Lower leg skin (tissue), 2 donors: ENCODE results near the gene ADAMTS5.

- PRO-cap, result no peak
- RAMPAGE, long total RNA, 2 experiments, result no peak in any of the 2 experiments
Measured at GRCh38 chr21:17270208-17270544, 242.7 kb upstream of the CXADR start.

DNA sequence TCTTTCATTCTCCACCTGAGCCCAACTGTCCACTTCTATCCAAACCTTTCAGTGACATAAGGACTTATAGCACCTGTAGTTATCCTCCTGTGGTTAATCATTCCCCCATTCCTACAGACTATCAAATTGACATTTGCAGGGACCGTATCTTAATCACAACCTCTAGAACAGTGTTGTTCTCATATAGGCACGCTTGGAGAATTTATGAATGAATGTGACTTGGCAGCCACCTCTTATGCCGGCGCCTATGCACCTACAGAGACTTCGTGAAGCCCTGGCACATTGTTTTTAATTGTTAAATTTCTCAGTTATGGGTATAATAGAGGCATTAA lies 83.8 kb upstream of the CXADR start:
- PRO-cap, result no peak
- RAMPAGE, long total RNA, 2 experiments, result no peak in any of the 2 experiments

DNA sequence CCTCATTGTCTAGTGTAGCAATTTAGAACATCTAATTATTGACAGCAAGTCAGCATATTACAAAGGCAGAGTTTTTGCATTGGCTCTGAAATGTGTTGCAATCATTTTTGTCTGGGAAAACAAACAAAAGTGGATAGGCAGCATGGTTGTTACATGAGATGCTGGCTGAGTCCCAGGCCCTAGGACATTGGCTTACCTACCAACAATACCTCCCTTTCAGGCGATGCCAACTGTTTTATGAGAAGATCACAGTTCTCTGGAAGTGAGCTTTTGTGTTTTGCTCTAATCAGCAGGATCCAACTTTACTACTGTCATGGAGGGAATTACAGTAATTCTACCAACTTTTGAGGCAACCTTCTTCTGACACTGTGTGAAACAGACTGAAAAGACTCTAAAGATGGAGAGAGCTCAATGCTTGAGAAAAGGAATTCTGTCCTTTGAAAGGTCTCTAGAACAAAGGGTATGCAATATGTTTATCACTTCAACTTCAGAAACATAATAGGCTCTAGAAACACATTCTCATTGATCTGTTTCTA lies 71.4 kb upstream of the CXADR start:
- PRO-cap, result no peak
- RAMPAGE, long total RNA, 2 experiments, result no peak in any of the 2 experiments

- PRO-cap, result no peak
- RAMPAGE, long total RNA, 2 experiments, result no peak in any of the 2 experiments
Measured at GRCh38 chr21:17454285-17455330, 58.2 kb upstream of the CXADR start.

DNA sequence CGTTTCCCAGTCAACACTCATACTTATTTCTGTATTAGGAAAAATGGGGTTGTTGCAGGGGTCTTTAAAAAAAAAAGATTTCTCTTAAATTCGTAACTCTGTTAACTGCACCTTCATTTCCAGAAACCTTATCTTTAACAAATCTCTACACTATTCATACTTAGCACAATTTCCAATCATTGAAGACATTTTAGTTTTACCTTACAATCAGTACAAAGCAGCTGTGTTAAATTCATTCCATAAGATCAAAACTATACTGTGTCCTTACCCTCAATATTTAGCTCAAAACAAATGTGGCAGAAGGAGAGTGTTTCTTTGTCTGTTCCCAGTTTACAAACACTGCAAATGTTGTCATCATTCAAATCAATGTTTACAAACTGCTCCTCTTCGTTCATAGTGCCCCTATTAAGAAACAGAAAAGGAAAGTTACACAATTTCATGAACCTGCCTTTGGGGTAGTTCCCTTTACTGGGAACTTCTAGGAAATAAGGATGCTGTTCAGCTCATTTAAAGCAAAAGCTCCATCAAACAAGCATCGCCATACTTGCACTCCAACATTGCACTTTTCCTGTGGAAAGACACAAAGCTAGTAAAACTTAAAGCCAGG lies 1.1 kb downstream of the C21orf91 start:
- PRO-cap, result no peak
- RAMPAGE, long total RNA, 2 experiments, result no peak in any of the 2 experiments

DNA sequence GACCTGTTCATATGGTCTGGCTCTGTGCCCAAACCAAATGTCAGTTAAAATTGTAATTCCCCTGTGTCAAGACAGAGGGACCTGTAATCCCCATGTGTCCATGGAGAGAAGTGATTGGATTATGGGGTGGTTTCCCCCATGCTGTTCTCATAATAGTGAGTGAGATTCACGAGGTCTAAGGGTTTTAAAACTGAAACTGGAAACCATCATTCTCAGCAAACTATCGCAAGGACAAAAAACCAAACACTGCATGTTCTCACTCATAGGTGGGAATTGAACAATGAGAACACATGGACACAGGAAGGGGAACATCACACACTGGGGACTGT lies 823.1 kb upstream of the TMPRSS15 start:
- PRO-cap, result no peak
- RAMPAGE, long total RNA, 2 experiments, result no peak in any of the 2 experiments

GRCh38 chr21:19853675-19854396 lies 1144.4 kb upstream of the NCAM2 start:
- PRO-cap, result no peak
- RAMPAGE, long total RNA, 2 experiments, result no peak in any of the 2 experiments

DNA sequence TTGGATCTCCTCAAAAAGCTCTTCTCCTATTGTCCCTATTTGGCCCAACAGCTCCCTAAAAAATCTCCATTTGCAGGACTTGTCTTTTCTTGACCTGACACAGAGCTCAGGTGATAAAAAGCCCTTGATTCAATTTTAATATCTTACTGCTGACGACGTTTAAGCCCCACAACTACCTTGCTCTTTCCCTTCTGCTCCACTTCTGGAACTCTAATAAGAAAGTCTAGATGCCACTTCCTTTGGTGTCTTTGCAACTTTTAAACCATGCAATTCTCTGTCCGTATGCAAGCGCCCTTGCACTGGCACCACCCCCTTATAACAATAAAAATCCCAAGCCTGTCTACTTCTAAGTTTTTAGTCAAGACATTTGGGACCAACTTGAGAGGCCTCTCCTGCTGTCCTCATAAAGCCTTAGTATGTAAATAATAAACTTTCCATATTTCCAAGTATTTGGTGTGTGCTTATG lies 796.2 kb downstream of the MRPL39 start:
- PRO-cap, result no peak
- RAMPAGE, long total RNA, 2 experiments, result no peak in any of the 2 experiments

DNA sequence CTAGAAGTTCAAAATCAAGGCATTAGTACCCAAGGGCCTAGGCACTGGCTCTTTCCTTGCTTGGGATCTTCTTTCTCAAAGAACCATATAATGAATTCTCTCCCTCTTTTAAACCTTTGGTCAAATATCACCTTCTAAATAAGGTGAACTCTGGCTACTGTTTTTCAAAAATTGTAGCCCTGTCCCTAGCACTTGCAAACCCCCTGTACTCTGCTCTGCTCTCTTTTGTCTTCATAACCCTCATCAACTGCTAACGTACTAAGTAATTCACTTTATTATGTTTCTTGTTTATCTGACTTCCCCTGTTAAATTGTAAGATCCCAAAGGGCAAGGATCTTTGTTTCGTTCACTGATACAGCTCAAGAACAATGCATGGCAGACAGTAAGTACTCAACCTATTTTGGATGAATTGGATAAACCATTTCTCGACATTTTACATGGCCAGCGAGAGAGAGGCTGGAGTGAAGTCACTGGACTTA lies 47.0 kb downstream of the ATP5PF start:
- PRO-cap, result no peak
- RAMPAGE, long total RNA, 2 experiments, result no peak in any of the 2 experiments

- PRO-cap, result no peak
- RAMPAGE, long total RNA, 2 experiments, result no peak in any of the 2 experiments
Measured at GRCh38 chr21:26113867-26114421, 56.6 kb downstream of the APP start.

DNA sequence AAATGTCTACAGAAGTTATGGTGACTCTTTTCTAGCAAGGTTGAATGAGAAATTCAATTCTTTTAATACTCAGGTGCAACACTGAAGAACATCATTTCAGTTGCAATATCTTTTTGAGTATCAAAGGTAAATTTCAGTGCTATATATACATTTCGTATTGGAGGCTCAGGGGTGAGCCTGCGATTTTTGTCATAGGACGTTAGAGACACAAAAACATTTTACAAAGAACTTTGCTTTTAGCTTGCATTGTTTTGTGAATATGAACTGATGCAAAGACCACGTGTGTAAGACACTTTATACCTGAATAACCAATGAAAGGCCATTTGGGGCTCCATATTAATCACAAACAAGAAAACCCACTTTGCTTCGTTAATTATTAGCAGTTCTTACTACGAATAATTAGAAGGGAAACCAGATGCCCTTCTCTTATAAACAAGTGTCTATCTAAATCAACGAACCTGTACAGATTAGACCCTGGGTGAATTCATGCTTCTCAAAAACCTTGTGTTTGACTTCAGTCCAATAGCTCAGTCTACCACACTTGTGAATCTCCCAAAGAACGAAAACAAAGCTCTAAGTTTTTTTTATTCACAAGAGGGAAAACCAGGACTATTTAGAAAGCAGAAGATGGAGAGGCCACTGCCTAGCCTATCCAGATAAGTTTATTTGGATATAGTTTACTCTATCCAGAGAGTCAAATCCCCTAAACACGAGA lies 1.0 kb downstream of the CYYR1 start:
- PRO-cap, result no peak
- RAMPAGE, long total RNA, 2 experiments, result no peak in any of the 2 experiments

DNA sequence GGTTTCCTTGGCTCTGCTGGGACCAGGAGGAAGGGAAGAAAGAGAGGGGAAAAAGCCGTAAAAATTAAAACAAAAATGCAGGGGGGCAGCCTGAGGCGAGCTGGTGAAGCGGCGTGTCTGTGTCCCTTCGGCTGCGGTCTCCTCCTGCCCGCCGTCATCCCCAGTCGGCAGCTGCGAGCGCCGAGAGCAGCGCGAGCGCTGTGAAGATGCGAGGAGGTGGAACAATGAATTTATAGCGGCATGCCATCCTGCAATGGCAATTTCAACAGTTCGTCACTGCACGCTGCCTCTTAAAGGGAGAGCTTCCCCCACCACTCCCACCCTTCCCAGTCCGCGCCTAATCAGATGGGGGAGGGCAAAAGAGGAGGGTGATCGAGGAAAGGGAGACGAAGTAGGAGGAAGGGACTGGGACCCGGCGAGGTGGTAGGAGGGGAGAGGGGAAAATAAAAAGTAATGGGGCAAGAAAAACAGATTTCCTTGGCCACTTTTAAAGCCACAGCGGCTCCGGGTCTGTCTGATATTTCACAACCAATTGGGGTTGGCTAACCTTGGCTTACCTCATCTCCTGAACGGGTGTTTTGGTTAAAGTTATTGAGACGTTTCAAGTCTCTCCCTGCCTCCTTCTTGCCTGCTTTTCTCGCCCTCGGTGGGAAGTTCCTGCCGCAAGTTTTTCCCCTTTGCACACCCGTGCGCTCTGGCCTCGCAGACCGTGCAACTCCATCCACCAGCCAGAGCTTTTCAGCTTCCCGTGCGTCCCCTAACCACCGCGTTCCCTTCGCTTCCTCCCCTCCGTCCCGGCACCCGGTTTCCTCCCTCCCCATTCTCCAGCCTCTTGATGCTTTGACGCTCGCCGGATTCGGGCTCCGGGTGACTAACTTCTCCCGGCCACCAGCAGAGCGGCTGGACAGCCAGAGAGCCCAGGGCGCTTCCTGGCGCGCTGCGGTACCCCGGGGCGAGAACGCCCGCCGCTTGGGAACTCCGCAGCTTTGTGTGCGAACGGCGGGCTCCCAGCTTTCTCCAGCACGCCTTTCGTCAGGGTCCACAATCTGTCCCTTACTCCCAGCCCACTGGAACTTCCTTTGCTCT lies at the start of gene ADAMTS5:
Gene ADAMTS5 (minus strand): TSS at position 202 of the 1,086 bp plus-strand sequence.
- PRO-cap, result bidirectional peak, plus-strand start at position 389 of the sequence, minus-strand start at position 202 of the sequence; bidirectional peak, plus-strand start at position 894 of the sequence, minus-strand start at position 526 of the sequence
- RAMPAGE, long total RNA, 2 experiments, result start-site peak on the minus strand in 2 of 2 experiments, centred at positions 261 to 321 of the sequence, 8 to 39 reads per replicate

DNA sequence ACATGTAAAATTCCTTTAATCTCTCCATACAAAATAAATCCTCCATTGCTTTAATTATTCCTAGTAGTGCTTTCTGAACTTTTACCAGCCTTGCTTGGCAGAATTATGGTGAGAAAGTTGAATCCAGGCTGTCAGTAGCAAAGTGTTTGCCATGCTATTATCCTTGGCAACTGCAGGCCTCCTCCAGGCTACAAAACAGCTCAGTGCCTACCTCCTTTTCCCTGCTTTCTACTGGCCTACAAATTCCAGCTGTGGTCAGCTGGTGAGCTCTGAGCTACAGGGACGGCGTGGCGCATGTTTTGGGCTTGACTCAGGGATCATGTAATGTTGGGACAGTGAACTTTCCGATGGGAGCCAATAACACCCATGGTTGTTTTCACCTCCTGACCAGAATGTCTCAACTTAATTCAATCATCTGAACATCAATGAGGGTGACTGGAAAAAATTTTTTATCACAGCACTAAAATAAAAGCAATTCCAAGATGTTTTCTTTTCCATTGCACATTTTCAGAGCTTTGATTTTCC lies 456.2 kb upstream of the ADAMTS5 start:
- PRO-cap, result no peak
- RAMPAGE, long total RNA, 2 experiments, result no peak in any of the 2 experiments

DNA sequence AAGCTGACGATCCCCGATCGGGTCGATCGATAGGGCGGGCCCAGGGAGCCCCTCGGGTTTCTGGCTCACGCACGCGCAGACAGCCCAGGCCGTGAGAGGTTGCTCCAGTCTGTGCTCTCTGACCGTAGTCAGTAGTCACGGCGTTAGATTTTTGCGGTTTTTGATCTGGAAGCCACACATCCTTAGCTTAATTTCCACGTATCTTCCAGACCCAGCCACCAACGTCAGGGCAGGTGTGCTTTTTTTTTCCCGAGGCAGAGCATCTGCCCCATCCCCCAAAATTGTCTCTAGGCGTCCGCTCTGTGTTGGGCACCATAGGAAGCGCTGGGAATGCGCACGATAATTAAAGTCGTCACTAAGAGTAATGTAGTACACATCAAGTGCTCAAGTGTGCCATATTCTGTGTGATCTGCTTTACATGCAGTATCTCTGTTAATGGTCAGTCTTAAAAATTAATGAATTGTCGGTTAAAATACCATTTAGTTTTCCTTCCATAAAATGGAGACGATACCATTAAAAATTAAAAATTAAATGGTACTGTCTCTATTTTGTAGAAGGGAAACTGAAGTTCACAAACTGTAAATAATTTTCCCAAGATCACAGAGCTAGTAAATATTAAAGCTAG lies 443 bp upstream of the CCT8 start:
- PRO-cap, result bidirectional peak, plus-strand start at position 82 of the sequence, minus-strand start outside the sequence
- RAMPAGE, long total RNA, 2 experiments, result no peak in any of the 2 experiments

- PRO-cap, result no peak
- RAMPAGE, long total RNA, 2 experiments, result no peak in any of the 2 experiments
Measured at GRCh38 chr21:29080427-29081188, 7.2 kb upstream of the CCT8 start.

DNA sequence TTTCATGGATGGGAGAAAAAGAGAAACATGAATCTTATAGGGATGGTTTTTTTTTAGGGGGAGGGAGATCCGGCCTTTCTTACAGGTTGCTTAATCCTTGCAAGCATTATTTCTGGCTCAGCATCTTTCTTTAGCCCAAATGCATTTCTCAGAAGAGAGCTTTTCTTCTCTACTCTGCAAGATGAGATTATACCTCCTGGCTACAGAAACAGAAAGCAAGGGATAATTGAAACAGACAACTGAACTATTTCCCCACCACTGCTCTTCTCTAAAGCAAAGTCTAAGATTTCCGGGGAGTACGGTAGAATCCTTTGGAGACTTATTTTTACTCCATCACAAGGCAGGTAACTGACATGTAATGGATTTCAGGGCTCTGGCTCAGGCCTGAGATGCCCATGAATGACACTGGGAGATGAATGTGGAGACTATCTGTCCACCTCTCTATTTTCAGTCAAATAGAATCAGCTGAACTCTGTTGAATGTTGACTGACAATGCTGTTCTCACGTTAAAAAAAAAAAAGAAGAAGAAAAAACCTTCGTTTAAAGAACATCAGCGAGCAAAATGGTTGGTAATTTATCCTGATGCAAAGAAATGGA lies 29.0 kb downstream of the MAP3K7CL start:
- PRO-cap, result no peak
- RAMPAGE, long total RNA, 2 experiments, result no peak in any of the 2 experiments

- PRO-cap, result no peak
- RAMPAGE, long total RNA, 2 experiments, result no peak in any of the 2 experiments
Measured at GRCh38 chr21:29181713-29182061, 51.2 kb downstream of the MAP3K7CL start.

DNA sequence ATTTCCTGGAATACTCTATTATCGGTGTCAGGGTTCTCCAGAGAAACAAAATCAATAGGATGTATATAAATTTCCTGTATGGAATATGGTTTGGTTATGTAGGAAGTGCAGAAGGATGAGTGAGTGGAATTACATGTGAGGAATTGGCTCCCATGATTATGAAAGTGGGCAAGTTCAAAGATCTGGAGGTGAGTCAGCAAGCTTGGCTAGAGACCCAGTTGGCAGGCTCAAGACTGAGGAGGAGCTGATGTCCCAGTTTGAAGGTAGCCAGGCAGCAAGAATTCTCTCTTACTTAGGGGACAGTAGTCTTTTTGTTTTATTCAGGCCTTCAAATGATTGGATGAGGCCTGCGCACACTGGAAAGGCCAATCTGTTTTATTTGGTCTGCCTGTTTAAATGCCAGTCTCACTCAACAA lies 57.5 kb downstream of the MAP3K7CL start:
- PRO-cap, result no peak
- RAMPAGE, long total RNA, 2 experiments, result no peak in any of the 2 experiments

GRCh38 chr21:29194438-29194806 lies 64.0 kb downstream of the MAP3K7CL start:
- PRO-cap, result no peak
- RAMPAGE, long total RNA, 2 experiments, result no peak in any of the 2 experiments

GRCh38 chr21:29332500-29333343 lies 34.0 kb downstream of the BACH1 start:
- PRO-cap, result no peak
- RAMPAGE, long total RNA, 2 experiments, result no peak in any of the 2 experiments